Mucosa of descending colon (tissue), 1 donor: ENCODE measurements around the genes PDCD10 and ACTRT3.

DNA sequence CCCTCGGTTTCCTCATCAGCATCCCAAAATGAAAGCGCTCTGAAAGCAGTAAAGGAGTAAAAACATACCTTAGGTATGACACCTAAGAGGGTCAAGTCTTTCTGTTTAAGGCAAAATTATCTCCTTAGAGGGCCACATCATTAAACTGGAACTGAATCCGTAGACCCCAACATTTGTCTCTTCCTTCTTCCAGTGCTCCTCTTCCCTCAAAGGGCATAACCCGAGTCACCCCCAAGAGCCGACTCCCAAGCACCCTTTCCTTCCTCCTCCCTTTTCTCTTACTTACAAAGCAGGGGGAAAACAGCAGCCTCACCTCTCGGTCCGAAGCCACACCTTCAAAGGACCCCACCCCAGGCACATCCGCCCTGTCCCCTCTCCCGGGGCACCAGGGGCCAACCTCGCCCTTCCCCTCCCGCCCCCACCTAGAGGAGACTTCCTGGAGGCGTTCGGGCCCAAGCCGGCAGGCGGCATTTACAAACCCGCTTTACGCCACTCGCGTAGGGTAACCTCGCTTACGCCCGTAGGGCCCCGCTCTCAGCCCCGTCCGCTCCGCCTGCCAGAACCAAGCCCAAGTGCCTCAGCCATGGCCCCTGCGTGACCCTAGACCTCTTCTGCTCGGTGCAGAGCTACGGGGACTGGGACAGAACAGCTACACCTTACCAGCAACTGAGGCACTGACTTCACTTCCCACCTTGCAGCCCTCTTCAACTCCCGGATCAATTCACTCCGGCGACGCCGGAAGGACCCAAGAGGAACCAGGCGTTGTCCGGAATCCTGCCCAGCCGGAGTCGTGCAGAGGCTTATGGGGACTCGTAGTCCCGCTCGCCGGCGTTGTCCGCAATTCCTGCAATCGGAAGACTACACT is at the start of gene PDCD10:
Gene PDCD10, minus strand, starts transcription at position 747 of the 865 bp plus-strand sequence.
- PRO-cap, result bidirectional peak, plus-strand start at position 434 of the sequence, minus-strand start at position 424 of the sequence; bidirectional peak, plus-strand start outside the sequence, minus-strand start at position 747 of the sequence

GRCh38 chr3:167735784-167736178 is 260 bp downstream of the SERPINI1 start:
- PRO-cap, result no peak

GRCh38 chr3:168036724-168037169 is 59.0 kb downstream of the GOLIM4 start:
- PRO-cap, result no peak

DNA sequence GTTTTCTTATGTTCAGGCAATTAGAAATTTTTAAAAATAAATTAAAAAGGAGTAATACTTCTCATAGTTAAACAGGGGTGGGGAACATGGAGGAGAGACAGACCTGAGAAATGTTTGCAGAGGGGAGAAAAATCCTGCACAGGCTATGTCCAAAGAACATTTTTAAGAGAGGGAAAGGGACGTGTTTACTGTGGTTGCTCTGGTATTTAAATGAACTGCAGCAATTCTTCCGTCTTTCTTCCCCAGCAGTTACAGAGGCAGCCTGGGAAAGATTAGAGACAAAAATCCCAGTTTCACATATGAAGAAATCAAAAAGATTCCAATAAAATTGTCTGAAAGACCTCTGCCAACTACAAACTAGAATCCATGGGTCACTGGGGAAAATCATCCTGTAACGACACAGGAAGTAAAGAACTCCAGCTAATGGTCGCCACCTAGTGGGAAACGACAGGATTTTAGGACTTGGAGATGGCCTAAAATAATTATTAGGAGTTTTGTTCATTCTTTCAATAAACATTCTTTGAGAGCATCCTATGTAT is 69.8 kb upstream of the GOLIM4 start:
- PRO-cap, result no peak

DNA sequence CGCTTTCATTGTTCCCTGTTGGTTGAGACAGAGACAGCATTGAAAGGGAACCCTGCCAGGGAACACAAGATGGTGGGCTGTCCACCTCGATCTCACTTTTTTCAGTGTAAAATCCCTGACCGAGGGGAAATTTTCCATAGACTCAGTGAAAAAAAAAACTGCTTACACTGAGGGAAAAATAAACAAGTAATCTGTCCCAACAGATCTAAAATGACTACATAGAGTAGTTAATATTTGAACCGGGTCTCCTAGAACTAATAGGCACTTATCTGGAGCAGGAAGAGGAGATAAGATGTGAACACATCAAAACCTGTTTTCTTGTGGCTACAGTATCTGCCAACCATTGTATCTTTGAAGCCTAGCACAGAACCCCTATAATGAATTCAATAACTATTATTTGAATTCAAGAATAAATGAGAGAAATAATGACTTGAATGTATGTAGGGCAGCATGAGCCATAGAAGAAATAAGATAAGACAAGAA is 763.5 kb upstream of the GOLIM4 start:
- PRO-cap, result no peak

- PRO-cap, result unidirectional peak, plus-strand start at chr3:169267172
Observed at GRCh38 chr3:169266983-169267435, 396.5 kb downstream of the MECOM start.

- PRO-cap, result bidirectional peak, plus-strand start at chr3:169273564, minus-strand start at chr3:169273405
Observed at GRCh38 chr3:169273047-169273865, 390.3 kb downstream of the MECOM start.

GRCh38 chr3:169299725-169300242 is 363.7 kb downstream of the MECOM start:
- PRO-cap, result unidirectional peak, minus-strand start at chr3:169300098

- PRO-cap, result no peak
Observed at GRCh38 chr3:169613942-169614576, 49.5 kb downstream of the MECOM start.

- PRO-cap, result unidirectional peak, plus-strand start at chr3:169668291
Observed at GRCh38 chr3:169667806-169669019, 4.7 kb upstream of the MECOM start.

GRCh38 chr3:169754544-169755156 is 14.7 kb downstream of the ACTRT3 start:
- PRO-cap, result no peak

- PRO-cap, result unidirectional peak, plus-strand start at chr3:169769289; unidirectional peak, plus-strand start at chr3:169769343; bidirectional peak, plus-strand start at chr3:169769474, minus-strand start at chr3:169769551; bidirectional peak, plus-strand start at chr3:169769724, minus-strand start at chr3:169769726
Observed at GRCh38 chr3:169769081-169770314, at the start of gene ACTRT3. Gene ACTRT3 (minus strand): TSS chr3:169769561.

DNA sequence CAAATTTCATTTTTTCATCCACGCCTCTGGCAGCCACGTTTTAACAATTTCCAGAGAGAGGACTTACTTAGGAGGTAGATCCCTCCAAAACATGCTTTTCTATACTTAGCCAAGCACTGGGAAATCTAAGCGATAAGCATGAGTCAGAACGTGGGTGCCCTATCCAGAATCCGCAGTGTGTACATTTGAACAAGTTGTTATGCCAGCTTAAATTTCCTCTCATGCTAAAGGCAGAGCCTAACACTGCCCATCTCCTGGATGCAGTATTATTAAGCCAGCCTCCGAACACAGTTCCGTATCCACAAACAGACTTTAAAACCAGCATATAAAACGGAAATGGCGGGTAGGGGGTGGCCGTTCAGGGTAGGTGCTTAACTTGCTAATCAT is 1.1 kb upstream of the LRRIQ4 start:
- PRO-cap, result no peak

DNA sequence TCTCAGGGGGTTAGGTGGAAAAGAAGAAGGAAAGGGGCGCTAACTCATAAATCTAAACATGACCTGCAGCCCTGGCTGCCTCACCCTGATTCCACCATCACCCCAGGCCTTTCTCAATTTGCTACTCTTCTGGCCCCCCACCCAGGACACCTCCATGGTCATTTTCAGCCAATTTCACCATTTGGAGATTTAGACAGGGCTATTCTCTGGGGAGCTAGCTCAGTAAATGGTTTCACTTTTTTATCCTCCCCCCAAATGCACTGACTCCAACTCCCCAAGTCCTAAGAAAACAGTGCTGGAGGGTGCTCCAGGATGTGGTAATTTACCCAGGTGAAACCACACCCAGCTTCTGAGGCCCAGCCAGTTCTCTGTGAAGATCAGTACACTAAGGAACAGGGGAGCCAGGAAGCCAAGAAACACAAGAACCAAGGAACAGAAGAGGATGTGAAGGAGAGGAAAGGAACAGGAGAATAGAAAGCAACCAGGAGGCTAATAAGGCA is 1.7 kb upstream of the LRRC31 start:
- PRO-cap, result bidirectional peak, plus-strand start at position 363 of the sequence, minus-strand start at position 257 of the sequence

- PRO-cap, result no peak
Observed at GRCh38 chr3:169975452-169975753, 8.8 kb downstream of the SEC62 start.

GRCh38 chr3:170227008-170227764 is 5.0 kb downstream of the PRKCI start:
- PRO-cap, result no peak

DNA sequence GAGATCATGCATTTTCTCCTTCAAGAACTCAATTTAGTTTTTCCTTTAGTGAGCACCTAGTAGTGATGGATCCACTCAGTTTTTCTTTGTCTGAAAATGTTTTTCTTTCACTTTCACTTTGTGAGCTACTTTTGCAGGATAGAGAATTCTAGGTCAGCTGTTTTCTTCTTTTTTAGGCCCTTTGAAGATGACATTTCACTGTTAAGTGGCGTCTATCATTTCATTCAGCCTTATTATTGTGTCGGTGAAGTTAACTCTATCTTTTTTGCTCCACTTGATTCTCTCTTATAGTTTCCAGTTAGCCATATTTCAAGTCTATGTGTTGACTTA is 55.7 kb downstream of the PRKCI start:
- PRO-cap, result no peak

DNA sequence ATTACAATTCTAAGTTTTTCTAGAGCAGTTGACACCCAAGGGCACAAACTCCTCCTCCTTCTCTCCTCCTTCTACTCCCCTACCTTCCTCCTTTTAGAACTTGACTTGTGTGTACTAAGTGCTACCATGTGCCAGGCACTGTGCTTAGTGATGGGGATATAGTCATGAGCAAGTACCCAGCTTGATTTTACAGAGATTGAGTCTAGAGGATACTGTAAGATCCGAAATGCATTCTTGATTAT is 72.2 kb downstream of the CLDN11 start:
- PRO-cap, result no peak

GRCh38 chr3:170760013-170760380 is 110.0 kb downstream of the RPL22L1 start:
- PRO-cap, result no peak

DNA sequence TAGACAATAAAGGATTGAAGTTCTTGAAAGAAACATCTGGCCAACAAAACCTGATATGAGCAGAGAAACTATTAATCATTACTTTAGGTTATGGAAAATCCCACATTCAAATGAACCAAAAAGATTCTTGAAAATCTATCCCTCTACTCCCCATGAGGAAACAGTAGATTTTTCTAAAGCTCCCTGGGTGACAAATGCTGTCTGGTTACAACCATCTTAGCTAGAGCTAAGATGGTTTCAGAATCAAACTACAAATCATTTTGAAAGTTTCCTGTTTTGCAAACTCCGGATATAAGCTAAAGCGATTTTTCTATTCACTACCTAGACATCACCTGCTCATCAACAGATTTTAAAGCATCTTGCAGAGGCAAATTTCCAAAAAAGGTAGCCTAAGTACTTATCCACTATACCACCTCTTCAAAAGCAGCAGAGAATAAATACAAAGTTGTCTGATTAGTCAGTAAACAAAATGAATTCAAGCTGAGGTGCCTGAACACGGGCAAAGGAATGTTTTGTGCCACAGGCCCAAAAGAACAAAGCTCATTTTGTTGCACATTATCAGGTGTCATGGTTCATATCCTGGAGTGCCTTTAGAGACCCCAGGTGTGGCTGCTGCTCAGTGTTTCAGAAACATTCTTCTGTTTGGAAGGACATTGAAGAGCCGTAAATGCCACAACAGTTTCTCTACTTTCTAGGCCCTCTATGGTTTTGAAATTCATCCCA is 204.9 kb downstream of the TNIK start:
- PRO-cap, result no peak